Bronchus (tissue), 1 donor: ENCODE measurements around a stretch of chr6.

DNA sequence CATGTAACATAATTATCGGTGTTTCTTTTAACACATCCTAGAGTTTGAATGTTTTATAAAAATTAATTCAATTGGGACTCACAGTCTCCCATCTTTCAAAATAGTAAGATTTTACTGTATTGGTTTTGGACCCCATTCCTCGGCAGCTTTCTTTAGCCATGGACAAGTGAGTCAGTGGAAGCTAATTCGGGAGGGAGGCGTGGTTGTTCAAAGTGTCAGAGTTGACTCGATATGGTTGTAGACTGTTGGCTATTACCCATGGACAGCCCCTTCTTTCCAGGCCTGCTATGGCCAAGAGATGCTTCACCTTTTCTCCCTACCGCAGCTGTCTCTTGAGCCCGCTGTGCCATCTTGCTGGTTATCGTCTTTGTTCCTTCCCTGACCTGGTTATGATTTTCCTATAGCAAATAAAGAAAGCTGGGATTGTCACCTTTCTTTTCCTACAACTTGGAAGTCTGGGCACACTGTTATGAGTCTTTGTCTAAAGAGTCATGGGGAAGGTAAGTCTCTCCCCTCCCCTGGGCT lies 243.0 kb downstream of the CD83 start:
- PRO-cap, result no peak

- PRO-cap, result no peak
Observed at GRCh38 chr6:14361189-14361919, 243.8 kb downstream of the CD83 start.

GRCh38 chr6:14635092-14635714 lies 517.6 kb downstream of the CD83 start:
- PRO-cap, result unidirectional peak, minus-strand start at chr6:14635372

GRCh38 chr6:14656302-14656714 lies 538.7 kb downstream of the CD83 start:
- PRO-cap, result no peak

DNA sequence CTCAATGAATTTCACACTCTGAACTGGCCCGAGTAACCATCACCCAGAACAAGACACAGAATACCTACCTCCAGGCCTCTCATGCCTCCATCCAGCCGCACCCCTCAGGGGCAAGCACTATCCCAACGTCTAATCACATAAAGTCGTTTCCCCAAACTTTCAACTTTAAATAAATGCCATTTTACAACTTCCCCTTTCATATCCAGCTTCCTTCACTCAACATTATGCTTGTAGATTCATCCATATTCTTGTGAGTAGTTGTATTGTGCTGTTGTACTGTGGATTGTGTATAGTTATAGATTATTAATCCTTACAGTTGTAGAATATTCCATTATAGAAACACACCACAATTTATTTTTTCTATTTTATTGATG lies 539.1 kb downstream of the CD83 start:
- PRO-cap, result no peak

DNA sequence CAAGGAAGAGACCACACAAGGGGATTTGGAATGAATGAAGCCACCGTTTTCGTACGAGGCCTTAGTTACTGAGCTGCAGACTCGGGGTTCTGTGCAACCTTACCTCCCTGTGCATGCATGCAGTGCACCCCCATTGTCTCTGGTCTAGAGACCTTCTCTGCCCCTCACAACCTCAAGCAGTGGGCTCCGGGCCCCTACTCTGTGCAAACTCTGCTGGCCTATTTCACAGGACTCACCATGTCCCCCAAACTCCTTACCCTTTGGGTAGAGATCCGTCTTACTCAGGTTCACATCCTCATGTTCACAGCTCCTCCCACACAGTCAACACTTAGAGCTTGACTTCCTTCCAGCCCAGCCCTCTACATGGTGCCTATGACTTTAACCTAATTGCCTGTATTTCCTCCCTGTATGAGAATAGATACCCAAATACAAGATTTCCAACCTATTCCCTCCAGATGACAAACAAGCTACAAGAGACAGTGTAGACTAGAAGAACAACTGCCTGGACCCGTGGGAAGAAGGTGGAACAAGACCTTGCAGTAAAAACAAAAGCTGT lies 528.6 kb upstream of the JARID2 start:
- PRO-cap, result no peak

DNA sequence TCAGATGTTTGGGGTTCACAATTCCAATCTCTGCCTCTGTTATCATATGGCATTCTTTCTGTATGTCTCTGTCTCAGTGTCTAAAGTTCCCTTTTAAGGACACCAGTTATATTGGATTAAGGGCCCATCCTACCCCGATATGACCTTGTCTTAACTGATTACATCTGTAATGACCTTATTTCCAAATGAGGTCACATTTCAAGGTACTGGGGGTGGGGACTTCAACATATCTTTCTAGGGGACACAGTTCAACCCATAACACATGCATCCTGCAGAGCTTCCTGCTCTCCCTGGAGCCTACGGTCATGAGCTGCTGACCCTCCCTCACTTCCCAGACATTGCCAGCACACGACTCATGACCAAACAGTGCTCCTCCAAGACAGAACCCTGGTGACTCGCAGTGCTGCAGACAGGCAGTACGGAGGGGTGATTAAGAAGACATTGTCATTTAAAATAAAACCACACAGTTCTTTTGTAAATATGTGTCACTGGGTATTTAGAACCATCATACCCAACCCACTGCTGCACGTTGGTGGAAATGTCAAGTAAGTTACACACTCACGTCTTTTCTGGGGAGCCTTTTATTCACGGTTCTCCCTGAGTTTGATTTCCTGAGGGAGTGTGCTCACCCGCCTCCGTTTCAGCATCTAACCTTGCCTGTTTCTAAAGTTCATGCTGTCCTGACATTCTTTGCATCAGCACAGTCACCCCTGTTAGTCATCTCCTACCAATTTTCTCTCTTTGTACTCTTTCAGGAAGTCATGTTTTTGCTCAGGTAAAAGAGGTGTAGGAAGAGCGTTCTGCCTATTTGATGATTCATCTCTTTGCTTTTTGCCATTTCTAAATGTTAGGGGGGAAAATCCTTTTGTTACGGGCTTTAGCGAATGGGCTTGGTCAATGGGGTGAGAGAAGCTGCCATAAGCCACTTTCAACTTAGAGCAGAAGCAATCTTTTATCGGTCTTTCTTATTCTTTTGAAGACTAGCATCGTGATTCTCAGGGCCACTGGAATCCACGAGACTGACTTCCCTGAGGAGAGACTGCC lies 513.0 kb upstream of the JARID2 start:
- PRO-cap, result bidirectional peak, plus-strand start at position 897 of the sequence, minus-strand start at position 649 of the sequence

DNA sequence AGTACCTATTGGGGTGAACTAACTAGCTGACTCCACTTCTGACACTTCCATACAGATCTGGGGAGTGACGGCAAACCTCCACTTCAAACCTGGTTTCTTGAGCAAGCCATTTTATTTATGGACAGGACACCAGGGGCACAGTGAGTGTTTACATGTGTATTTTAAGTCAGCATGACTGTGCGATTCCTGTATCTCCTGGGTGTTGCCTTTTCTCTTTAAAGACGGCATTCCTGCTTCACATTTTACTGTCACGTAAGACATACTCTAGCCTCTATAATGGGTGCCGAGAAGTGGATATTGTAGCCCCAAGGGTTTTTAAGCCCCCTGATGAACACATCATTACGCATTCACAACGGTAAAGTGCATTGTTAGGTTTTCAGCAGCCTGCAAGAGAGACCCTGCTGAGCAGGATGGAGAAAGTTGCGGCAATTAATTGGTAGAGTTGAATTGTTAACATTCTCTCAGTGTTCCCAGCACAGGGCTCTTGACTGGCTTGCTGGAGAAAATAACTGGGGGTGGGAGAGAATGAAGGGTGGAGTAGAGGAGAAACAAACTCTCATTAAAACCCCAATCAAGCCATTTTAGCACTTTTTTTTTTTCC lies 468.3 kb upstream of the JARID2 start:
- PRO-cap, result bidirectional peak, plus-strand start at position 213 of the sequence, minus-strand start at position 91 of the sequence

- PRO-cap, result no peak
Observed at GRCh38 chr6:14890198-14890513, 355.7 kb upstream of the JARID2 start.

DNA sequence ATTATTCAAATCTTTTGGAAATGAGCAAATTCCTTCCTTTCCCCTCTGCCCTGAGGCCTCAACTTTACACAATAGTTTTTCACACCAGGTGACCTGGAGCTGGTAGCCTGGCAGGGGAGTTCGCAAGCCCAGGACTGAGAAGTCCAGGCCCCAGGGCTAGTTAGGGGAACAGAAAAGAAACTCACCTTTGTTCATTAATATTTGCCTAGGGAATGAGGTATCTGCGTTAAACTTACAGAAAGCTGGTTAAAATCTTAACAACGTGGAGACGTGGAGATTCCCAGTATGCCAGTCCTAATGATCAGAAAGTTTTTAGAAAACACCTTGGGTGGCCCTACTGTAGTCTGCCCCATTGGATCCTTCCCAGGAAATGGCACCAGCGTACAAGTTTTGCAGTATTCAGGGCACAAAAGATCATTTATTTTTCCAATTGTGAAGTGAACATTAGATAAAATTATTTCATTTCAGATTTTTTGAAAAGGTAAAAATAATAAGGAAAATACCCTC lies 2.4 kb upstream of the JARID2 start:
- PRO-cap, result no peak

- PRO-cap, result no peak
Observed at GRCh38 chr6:15250493-15251209, 4.8 kb downstream of the JARID2 start.

GRCh38 chr6:15272996-15273321 lies 27.1 kb downstream of the JARID2 start:
- PRO-cap, result no peak

- PRO-cap, result no peak
Observed at GRCh38 chr6:15322039-15322723, 76.3 kb downstream of the JARID2 start.

GRCh38 chr6:15349668-15350355 lies 103.9 kb downstream of the JARID2 start:
- PRO-cap, result no peak

DNA sequence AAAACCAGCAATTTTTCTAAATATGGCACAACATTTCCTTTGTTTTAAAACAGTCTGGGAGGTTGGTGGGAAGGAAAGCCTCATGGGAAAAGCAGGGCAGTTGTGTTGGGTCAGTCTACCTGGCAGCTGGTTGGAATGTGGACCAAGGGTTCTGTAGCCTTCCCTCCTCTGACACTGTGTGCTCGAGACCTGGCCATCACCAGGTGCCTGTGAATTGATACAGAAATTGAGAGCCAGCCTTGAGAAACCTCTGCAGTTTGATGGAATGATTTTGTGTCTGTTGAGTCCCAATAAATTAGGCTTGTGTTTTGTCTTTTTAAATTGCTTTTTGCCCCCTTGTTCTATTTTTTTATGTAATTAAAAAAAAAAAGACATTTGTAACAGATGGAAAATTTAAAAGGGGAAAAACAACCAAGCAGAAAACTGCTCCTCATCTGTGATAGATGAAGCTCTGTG lies 202.8 kb downstream of the JARID2 start:
- PRO-cap, result no peak

- PRO-cap, result no peak
Observed at GRCh38 chr6:15475166-15475800, 187.5 kb downstream of the DTNBP1 start.

DNA sequence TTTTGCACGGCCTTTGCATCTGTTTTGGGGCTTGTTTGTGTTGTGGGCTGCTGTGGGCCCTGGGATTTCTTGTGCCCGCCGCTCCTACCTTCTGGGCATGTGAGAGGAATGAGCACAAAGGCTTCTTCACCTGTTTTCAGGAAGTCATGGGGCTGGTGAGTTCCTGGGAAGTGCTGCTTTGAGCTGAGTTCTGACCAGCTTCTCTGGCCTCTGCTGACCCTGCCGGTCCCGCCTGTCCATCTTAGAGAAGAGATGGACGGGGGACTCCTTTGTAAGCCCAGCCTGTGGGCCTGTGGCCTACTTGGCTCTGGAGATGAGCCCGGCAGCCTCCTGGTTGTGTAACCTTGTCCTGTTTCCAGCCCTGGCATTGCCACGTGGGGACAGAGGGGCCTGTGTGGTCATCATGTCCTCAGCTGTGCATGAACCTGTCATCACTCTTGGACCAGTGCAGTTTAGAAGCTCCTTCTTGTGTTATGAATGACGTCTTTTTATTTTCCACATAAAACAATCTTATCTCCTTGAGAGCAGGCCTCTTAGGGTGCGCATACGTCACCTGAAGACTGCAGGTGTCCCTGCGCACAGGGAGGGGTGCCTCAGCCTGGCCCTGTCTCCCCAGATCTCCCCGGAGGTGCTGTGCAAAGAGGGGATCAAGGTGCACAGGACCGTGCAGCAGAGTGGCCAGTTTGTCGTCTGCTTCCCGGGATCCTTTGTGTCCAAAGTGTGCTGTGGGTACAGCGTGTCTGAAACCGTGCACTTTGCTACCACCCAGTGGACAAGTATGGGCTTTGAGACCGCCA lies 151.0 kb downstream of the DTNBP1 start:
- PRO-cap, result no peak

- PRO-cap, result no peak
Observed at GRCh38 chr6:15539381-15540193, 123.2 kb downstream of the DTNBP1 start.

GRCh38 chr6:15588549-15589004 lies 74.3 kb downstream of the DTNBP1 start:
- PRO-cap, result no peak

DNA sequence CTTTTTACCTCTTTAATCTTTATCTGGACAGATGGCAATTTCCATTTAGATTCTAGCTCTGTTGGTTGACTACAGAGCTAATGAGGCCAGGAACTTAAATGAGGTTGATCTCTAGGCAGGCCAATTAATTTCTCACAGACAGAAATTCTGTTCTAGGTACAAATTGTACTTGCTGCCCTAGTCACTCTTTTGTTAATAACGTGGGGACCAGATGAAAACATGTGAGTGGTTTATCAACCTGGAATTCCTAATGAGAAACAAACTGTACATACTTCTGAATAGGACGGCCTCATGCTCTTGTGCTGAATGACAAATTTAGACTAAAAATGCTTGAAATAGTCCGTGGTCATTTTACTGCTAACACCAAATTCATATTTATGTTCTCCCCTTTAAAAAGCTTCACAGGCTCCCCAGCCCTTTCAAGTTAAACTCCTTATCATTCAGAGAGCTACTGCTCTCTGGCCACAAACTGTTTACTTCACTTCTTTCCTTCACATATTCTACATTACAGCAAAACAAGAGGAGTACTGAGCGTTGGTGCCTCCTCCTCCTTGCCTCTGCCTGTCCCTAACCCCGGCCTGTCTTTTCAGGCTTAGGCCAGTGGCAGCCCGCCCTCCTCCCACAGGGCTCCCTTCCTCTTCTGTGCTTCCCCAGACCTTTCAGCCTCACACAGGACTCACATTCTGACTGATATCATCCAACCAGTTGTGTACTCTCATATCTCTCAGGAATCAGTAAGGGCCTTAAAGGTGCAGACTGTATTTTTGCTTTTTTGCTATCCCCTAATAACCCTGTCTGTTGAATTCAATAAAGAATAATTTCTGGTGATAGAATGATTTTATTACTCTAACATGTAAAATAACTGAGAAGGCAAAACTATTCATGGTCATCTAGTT lies 41.3 kb downstream of the DTNBP1 start:
- PRO-cap, result unidirectional peak, minus-strand start at position 559 of the sequence